GM23248 (cell line): ENCODE results near the genes SBNO1 and RILPL1.

- RAMPAGE, long total RNA, result no peak
Observed at GRCh38 chr12:123364609-123365532, at the start of gene SBNO1. TSS of gene SBNO1 (minus strand) at chr12:123364847.

DNA sequence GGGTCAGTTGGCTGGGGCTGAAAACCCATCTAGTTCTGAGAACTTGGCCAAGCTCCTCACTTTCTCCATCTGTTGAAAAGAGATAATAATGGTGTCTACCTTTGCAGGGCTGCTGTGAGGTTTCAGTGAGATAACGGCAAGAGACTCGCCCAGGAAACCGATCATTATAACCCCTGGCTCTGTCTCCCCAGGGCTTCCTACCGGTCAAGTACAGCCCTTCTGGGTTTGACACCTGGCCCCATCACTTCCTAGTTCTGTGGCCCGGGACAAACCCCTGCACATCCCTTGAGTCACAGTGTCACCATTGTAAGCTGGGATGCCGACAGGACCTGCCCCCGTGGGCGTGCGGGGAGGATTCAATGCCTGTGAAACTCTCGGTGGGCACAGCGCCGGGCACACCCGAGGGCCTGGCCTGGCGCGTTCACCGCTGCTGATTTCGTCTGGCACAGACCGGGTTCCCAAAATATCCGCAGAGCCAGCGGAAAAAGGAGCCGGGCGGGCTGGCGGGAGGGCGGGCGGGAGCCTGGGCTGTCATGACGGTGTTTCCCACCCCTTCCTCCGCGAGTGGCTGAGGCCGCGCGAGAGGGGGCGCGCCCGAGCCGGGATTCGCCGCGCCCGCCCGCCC, 4.4 kb downstream of the KMT5A start:
- RAMPAGE, long total RNA, result no peak

- RAMPAGE, long total RNA, result no peak
Observed at GRCh38 chr12:123389605-123390504, 5.9 kb downstream of the KMT5A start.

- RAMPAGE, long total RNA, result no peak
Observed at GRCh38 chr12:123479960-123480273, 22.0 kb downstream of the SNRNP35 start.

- RAMPAGE, long total RNA, result no peak
Observed at GRCh38 chr12:123492319-123493182, 34.6 kb downstream of the SNRNP35 start.

DNA sequence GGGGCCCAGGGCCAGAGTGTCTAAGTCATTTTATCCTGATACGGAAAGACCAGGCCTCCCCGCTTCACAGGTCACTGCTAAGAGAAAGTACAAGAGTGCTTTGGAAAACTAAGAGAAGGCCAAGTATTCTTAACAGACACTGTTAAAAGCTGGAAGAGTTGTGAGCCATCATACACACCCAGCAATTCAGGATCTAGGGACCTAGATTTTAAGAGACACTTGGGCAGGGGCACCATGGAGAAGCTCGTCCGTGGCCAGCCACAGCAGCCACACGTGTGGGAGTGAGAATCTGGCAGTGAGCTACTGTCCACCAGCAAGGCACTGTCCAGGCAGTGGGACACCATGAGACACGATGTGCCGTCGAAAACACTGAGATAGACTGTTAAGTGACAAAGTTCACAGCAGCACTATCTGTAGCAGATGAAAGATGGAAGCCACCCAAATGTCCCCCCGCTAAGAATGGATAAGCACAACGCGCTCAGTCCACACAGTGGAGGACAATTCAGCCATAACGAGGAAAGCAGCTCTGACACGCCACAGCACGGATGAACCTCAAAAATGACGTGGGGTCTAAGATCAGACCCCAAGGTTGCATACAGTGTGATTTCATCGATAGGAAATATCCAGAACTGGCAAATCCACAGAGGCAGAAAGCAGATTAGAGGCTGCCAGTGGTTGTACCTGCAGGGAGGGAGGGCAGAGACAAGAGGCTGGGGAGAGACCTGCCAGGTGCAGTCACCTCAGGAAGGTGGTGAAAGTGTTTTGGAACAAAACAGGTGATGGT, 19.7 kb downstream of the RILPL1 start:
- RAMPAGE, long total RNA, result no peak

DNA sequence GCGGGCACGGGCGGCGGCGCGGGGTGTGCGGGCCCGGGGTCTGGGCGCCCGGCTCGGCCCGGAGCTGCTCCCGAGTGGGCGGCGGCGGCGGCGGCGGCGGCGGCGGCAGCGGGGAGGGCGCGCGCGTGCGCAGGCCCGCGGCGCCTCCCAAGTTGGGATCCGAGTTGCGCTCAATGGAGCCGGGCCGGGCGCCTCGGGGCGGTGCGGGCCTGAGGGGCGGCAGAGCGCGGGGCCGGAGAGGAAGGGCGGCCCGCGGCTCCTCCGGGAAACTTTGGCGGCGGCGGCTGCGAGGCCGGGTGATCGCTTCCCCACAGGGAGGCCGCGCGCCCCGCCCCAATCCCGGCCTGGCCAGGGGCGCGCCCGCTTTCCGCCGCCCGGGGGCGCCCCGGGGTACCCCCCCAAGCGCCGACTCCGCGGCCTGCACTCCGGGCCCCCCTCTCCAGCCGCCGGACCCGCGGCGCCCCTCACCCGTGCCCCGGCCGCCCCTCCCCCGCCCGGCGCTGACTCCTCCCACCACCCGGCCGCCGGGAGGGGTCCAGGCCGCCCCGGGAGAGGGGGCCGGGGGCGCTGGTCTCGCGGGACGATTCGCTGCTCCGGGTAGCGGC, at the start of gene RILPL1:
TSS of gene RILPL1 (minus strand) at position 76 of the 605 bp plus-strand sequence.
- RAMPAGE, long total RNA, result no peak

DNA sequence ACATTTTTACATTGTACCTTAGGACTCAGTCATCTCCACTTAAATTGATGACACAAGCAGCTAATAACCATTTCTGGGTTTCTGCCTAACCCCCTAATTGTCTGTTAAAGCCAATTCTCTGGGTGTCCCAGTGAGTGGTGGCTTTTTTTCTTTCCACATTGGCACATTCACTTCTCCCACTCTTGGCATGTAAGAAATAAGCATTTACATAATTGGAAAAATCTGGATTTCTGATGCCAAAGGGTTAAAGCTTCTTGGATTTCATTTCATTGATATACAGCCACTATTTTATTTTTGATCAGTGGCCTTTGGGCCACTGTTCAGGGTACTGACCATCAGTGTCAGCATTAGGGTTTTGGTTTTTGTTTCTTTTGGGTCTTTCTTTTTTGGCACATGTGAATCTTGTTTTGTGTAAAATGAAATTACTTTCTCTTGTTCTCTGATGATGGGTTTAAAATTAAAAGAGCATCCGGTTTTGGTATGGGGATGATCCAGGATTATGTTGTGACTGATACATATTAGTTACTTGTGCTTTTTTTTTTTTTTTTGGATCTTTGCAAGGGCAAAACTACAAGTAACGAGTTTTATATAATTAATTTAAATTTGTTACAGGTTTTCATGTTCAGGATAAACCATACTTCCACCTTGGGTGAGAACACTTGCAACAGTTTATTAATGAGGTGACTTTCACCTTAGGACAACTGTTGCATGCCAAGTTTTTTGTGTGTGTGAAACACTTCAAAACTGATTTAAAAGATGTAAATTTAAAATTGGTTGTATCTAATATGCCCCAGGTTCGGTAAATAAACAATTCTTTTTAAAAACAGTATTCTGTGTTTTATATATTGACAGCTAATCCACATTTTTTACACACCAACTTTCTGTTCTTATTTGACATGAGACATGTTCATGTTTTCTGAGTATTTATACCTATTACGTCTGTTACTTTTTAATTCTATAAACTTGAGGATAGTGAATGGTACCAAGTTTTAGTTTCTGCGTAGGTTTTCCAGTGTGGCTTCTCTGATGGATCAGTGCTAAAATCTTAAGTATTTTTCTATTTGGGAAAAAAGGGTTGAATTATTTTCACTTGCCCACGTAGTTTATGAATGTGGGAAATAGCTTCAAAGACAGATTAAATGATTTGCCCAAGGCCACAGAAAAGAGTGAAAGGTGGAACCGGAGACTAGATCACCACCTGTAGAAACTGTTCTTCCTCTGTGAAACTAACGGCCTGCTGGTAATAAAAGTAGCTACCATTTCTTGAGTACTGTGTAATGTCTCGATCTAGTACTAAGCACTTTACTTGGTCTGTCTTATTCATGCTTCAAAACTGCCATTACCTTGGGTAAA, 4.1 kb upstream of the DDX55 start:
- RAMPAGE, long total RNA, result no peak

- RAMPAGE, long total RNA, result no peak
Observed at GRCh38 chr12:123727624-123728347, 15.6 kb downstream of the ATP6V0A2 start.

- RAMPAGE, long total RNA, result no peak
Observed at GRCh38 chr12:123733206-123734200, 21.4 kb downstream of the ATP6V0A2 start.

DNA sequence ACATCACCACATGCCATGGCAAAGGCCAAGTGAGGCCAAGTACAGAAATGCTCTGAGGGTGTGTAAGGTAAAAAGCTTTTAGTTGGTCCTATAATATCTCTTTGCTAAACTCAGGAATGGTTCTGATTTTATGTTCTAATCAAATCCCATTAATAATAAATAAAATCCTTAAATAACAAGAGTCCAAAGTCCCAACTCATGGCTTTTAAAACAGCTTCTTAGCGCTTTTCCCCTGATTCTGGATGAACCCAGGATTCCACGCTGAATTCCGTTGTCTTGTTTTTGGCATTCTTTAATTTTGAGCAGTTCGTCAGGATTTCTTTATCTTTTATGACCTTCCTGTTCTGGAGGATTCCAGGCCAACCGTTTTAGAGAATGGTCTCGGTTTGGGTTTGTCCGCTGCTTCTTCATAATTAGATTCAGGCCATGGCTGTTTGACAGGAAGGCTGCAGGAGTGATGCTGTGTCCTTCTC, 99.6 kb downstream of the DNAH10 start:
- RAMPAGE, long total RNA, result no peak

- RAMPAGE, long total RNA, result no peak
Observed at GRCh38 chr12:124094094-124094767, 121.2 kb downstream of the ZNF664 start.

GRCh38 chr12:124159641-124160145, 135.2 kb upstream of the RFLNA start:
- RAMPAGE, long total RNA, result no peak

- RAMPAGE, long total RNA, result no peak
Observed at GRCh38 chr12:124233345-124233897, 61.5 kb upstream of the RFLNA start.

GRCh38 chr12:124332914-124333463, 38.1 kb downstream of the RFLNA start:
- RAMPAGE, long total RNA, result no peak

- RAMPAGE, long total RNA, result no peak
Observed at GRCh38 chr12:124365655-124366544, 71.0 kb downstream of the RFLNA start.

DNA sequence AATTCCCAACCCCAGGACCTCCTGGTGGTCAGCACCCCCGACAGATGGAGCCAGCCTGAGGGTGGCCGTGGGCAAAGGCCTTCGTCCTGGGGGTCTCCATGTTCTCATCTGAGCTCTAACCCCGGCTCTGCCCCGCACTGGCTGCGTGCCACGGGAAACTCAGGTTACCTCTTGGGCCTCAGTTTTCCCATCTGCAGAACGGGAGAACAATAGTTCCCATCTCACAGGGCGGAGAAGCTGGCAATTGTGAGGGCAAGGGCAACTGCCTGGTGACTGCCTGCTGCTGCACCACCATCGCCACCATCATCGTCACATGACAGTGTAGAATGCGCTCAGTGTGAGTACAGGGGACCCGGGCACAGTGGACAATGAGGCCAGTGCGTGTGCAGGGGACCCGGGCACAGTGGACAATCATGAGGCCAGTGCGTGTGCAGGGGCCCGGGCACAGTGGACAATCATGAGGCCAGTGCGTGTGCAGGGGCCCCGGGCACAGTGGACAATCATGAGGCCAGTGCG, 78.0 kb downstream of the RFLNA start:
- RAMPAGE, long total RNA, result no peak

DNA sequence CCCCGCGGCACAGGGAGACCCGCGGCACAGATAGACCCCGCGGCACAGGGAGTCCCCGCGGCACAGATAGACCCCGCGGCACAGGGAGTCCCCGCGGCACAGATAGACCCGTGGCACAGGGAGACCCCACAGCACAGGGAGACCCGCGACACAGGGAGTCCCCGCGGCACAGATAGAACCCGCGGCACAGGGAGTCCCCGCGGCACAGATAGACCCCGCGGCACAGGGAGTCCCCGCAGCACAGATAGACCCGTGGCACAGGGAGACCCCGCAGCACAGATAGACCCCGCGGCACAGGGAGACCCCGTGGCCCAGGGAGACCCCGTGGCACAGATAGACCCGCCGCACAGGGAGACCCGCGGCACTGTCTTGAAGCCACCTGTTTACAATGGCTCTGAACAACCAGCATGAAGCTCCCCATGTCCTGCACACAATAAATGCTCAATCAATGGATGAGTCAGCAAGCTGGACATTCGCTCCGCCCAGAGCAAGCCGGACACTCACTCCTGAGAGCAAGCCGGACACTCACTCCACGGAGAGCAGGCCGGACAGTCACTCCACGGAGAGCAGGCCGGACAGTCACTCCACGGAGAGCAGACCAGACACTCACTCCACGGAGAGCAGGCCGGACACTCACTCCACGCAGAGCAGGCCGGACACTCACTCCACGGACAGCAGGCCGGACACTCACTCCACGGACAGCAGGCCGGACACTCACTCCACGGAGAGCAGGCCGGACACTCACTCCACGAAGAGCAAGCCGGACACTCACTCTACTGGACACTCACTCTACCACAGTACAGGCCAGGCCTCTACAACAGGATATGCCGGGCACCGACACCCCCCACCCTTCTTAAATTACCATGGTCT, 121.9 kb downstream of the RFLNA start:
- RAMPAGE, long total RNA, result no peak

DNA sequence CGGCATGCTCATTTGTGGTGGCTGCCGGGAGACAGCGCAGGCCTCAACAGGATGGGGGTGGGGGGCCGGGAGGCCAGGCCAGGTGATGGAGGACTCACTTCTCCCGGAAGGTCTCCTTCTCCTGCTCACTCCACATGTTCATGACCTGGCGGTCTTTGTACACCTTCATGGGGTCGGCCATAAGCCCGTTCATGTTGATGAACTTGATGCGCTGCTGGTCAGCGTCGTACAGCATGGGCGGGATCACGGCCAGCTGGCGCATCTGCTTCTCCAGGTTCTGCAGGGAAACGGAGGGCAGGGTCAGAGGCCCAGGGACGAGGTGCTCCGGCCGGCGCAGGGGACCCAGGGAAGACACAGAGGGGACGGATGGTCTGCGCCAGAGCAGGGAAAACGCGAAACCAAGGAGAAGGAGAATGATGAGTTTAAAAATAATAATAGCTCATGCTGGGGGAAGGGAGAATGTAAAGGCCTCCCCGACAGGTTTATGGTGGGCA, 131.7 kb downstream of the RFLNA start:
- RAMPAGE, long total RNA, result no peak

- RAMPAGE, long total RNA, result no peak
Observed at GRCh38 chr12:124486304-124486939, 81.0 kb downstream of the NCOR2 start.